Panc1 (cell line): ENCODE results near the genes ZSCAN23 and SCAND3.

DNA sequence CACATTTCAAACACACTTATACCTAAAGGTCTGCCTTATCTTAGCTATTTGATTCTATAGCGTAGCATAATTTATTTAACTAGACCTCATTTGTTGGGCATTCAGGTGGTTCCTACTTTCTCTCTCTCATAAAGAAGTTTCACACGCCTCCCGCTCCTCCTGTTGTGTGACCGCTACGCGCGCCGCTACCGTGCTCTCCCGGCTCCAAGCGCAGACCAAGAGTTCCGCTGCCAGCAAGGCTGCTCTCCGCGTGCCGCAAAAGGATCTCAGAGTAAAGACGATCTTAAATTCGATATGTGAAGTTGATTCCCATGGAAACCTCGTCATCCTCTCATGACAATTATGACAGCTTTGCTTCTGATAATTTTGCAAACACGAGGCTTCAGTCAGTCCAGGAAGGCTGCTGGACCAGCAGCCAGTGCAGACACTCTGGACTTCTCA, 20.4 kb downstream of the PRSS16 start:
- RRBS, 2 experiments, result no CpG with 5 or more reads among the region's 19 CpGs

GRCh38 chr6:27333179-27333432, 21.0 kb upstream of the POM121L2 start:
- RRBS, 2 experiments, result no CpG with 5 or more reads among the region's 13 CpGs

- RRBS, 2 experiments, result no CpG with 5 or more reads among the region's 14 CpGs
Measured at GRCh38 chr6:27561887-27562330, 89.0 kb upstream of the ZNF184 start.

GRCh38 chr6:27670318-27670801, 137.4 kb downstream of the H2BC13 start:
- RRBS, 2 experiments, result no CpG with 5 or more reads among the region's 13 CpGs

GRCh38 chr6:27684433-27685053, 123.2 kb downstream of the H2BC13 start:
- RRBS, 2 experiments, result no CpG with 5 or more reads among the region's 20 CpGs

DNA sequence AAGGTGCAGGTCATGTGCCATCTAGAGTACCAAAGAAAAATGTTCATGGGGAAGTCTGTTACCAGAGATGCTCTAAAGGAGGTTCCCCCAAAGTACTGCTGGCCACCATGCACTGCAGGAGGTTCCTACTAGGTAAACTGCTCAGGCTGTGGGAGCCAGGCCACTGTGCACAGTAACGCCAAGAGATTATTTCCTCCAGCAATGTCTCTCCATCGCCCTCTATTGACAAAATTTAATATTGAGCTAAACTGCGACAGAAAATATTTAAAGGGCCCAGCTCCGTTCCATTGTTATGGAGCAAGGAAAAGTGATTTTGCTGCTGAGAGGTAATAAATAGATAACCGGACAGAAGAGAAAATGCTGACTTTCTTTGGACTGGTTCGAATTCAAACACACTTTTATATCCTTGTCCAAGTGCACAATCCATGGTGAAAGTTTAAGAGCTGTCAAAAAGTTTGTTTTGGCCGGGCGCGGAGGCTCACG, 55.5 kb downstream of the H2BC13 start:
- RRBS, 2 experiments, result 29% methylated on average over 2 of the region's 10 CpGs; no CpG with 5 or more reads in 1 of the 2 experiments

DNA sequence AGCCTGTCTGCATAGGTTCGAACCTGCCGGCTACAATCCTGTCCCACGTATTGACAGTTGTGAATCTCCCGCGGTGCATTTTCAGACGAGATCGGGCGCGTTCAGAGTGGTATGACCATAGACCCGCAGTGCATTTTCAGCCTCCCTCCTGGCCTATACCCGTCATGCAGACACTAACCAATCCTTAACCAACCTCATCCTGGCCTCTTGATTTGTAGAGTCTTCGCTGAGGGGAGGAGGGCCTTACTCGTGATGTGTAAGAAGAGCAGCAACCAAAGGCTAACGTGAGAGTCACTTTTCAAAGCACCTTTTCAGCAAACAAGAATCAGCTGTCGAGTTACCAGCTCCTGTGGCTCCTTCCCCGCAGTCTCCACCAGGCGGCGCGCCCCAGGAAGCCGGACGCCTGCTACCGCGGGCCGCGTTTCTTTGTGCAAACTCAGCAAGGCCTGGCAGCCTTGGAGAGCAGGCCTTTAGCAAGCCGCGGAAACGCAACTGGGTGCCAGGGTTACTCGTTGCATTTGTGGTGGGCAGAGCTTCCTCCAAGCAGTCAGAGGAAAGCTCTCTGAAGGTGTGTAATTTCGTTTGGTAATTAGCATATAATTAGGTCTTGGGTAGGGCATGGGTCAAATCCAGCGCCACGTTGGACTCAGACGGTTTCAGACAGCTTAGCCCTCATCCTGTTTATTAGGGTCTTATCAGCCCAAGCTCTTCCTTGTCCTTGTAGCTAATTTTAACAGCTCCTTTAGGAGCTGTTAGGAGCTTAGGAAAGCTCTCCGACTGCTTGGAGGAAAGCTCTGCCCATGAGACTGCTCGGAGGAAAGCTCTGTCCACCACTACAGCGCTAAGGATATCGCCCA, 35.3 kb downstream of the H2BC13 start:
- RRBS, 2 experiments, result 13% methylated on average over 2 of the region's 37 CpGs; no CpG with 5 or more reads in 1 of the 2 experiments

GRCh38 chr6:27829847-27830456, 1.4 kb downstream of the H4C12 start:
- RRBS, 2 experiments, result no CpG with 5 or more reads among the region's 3 CpGs

DNA sequence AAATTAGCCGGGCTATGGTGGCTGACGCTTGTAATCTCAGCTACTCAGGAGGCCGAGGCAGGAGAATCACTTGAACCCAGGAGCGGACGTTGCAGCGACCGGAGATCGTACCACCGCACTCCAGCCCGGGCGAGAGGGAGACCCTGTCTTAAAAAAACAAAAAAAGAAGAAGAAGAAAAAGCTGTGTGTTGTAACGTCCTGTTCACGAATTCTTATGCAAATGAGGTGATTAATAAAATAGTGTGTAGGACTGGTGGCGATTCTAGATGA, 285 bp upstream of the H2AC16 start:
- RRBS, 2 experiments, result no CpG with 5 or more reads among the region's 14 CpGs

- RRBS, 2 experiments, result 2 to 7% methylated on average over 4 of the region's 23 CpGs
Measured at GRCh38 chr6:27865896-27866504, 883 bp downstream of the H2AC16 start.

DNA sequence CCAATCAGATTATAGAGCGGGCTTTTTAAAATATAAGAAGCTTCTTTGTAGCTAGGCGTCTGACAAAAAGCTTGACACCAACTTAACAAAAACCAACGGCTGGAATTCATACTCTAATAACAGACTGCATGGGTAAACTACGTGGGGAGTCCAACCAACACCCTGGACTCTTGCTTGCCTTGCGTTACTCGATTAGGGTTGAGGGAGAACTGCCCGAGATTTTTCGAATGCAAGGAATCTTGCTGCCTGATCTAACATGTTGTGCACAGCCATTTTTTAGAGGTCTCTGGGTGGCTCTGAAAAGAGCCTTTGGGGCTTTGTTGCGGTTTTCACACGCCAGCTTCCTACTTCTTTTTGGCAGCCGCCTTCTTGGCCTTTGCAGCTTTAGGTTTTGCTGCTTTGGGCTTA, 879 bp downstream of the H1-5 start:
- RRBS, 2 experiments, result no CpG with 5 or more reads among the region's 11 CpGs

GRCh38 chr6:27872619-27872820, 374 bp upstream of the H3C11 start:
- RRBS, 2 experiments, result no CpG with 5 or more reads among the region's 6 CpGs

GRCh38 chr6:27942903-27943551, 14.0 kb upstream of the OR2B6 start:
- RRBS, 2 experiments, result no CpG with 5 or more reads among the region's 6 CpGs

- RRBS, 2 experiments, result no CpG with 5 or more reads among the region's 59 CpGs
Measured at GRCh38 chr6:28104449-28105850, 19.5 kb upstream of the ZSCAN16 start.

GRCh38 chr6:28442908-28443819, at the start of gene ZSCAN23:
ZSCAN23 (minus strand) TSS chr6:28443491.
- RRBS, 2 experiments, result 20 to 24% methylated on average over 9 of the region's 35 CpGs

DNA sequence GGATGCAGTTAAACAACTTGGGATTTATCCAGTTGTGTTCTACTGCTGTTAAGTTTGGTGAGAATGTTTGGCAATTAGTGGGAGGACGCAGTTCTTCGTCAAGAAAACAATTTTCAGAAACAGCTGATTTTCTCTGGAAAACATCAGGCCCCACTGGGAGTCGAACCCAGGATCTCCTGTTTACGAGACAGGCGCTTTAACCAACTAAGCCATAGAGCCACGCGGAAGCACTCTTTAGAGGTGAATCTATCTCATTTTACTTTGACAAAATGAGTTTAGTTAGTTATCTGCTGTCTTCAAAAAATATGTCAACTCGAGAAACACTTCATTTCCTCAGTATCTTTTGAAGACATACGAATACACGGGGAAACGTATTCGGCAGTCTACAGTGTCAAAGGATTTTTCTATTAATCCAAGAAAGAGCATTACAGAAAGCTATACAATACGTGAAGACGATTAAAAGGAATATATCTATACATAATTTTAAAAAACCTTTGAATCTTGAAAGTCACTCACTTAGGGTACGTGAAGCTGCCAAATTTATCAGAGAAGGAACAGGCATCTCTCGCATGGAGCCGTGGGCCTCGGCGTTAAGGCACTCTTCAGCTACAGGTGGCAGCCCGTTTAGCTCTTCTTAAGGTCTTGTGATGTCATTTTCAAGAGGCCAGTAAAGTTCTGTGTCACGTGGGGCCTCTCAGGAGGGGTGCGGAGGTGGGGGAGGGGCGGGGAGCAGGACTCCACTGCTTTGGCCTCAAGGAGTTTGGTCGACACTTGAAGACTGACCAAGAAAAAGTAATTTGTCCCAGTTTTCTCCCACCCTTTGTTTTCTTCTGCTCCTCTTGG, 26.5 kb downstream of the GPX6 start:
- RRBS, 2 experiments, result no CpG with 5 or more reads among the region's 24 CpGs

DNA sequence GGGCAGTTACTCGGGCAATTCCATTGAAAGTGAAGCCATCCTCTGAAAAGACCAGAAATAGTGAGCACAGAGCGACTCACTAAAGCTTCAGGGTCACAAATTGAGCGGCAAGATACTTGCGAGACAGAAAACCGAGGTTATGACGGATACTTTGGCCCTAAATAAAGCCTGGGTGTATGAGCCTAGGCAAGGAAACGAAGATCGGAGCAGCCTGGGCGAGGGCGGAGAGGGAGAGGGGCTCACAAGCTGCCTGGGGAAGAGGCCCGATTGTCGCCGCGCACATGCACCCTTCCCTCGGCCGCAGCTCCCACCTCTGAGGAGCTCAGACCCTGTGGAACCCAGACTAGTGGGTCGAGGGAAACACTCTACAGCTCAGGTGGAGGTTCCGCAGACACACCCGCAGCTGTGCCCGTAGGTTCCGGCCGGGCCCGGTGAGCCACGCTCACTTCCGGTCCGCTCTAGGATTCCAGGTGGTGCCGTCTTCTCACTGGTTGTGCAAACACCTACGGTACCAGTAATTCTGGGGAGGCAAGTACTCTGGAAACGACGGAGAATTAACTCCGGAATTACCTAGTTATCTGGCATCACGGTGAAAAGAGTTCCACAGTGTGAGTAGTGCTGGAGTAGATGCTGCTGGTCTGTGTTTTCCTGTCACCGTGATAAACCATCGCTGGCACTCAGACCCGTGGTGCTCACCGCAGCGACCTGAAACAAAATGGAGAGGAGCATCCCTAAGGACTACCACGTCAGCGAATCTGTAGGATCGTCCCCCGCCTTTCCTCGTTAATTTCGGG, at the start of gene SCAND3:
Gene SCAND3, minus strand, starts transcription at position 407 of the 794 bp plus-strand sequence.
- RRBS, 2 experiments, result 47% methylated on average over 6 of the region's 43 CpGs; no CpG with 5 or more reads in 1 of the 2 experiments

DNA sequence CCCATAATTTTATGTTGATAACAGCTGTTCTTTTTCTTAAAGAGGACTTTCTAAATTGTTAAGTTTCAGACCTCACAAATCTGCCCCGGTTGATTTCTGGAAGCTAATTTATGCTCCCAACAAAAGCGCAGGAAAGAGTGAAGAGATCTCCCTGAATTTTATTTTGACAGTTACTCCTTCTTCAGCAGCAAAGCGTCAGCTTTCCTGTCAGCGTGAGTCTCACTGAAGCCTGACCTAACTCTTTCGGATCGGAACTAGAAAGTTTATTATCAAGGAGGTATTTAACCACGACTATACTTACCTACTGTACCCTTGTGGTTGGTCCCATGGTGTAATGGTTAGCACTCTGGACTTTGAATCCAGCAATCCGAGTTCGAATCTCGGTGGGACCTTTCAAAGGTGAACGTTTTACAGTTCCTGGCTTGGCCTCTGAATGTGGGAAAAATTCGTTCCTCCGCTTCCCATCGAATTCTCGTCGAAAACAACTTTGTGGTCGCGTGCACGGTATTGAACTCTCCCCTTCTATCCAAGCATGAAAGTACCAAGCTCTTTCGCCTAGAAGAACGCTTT, 2.0 kb upstream of the SCAND3 start:
- RRBS, 2 experiments, result no CpG with 5 or more reads among the region's 21 CpGs

DNA sequence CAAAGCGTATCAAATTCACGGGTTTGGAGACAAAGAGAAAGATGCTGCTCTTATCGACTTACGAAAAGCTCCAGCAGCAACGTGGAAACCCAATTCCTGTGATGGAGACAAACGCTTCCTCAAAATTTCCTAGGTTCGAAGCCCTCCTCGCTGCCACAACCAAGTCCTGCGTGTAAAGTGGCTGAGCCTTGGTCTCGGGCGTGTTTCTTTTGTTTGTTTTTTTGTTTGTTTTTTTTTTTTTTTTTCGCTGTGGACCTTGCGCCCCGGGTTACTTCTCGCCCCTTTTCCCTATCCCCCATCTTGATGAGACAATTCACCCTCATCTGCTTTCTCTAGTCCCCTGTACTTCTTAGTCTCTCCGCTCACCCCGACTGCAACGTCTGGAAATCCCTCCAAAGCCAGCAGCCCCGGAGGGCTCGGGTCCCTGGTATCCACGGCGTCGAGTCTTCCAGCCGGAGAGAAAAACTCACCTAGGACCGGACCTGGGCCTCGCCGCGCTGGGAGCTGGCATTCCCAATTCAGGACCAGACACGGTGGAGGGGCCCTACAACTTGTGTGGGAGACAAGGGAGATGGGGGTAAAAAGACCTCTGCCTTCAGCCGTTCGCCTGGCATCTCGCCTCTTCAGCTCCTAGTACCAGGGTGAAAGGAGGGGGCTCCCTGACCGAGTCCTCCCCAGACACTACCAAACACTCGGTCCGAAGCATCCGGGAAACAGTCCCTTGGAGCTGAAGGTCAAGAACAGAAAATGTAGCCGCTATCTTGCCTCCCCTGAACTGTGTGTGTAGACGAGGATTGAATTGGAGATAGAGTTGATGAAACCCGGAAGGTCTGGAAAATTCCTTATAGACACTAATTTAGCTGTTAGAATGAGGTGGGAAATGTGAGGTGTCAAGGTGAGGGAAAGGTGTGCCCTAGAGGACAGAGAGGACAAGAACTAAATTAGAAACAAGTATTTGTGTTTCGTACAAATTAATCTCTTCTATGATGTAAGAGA, 2.8 kb upstream of the SCAND3 start:
- RRBS, 2 experiments, result 70% methylated on average over 6 to 9 of the region's 40 CpGs

GRCh38 chr6:28615839-28616944, 29.1 kb upstream of the SCAND3 start:
- RRBS, 2 experiments, result 84 to 92% methylated on average over 30 of the region's 55 CpGs